Duodenum (tissue), 1 donor: ENCODE measurements around the gene ESRRB.

DNA sequence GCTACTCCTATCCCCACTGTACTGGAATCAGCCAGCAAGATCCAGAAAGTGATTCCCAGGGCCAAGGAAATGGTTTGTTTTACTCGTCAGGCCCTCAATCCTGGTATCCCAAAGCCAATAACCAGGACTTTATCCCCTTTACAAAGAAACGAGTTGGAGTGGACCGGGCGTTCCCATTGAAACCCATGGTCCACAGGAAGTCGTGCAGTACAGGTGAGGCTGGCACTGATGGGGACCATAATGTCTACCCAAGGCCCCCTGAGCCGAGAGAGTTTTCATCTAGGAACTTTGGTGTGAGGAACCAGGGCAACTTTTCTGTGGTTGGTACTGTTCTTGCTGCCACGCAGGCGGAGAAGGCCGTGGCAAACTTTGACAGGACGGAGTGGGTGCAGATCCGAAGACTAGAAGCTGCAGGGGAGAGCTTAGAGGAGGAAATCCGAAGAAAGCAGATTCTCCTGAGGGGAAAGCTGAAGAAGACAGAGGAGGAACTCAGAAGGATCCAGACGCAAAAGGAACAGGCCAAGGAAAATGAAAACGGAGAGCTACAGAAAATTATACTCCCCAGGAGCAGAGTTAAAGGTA lies 1.5 kb downstream of the ZC2HC1C start:
- PRO-cap, result no peak

- PRO-cap, result no peak
These were observed 11.6 kb upstream of the NEK9 start for GRCh38 chr14:75138343-75138872.

DNA sequence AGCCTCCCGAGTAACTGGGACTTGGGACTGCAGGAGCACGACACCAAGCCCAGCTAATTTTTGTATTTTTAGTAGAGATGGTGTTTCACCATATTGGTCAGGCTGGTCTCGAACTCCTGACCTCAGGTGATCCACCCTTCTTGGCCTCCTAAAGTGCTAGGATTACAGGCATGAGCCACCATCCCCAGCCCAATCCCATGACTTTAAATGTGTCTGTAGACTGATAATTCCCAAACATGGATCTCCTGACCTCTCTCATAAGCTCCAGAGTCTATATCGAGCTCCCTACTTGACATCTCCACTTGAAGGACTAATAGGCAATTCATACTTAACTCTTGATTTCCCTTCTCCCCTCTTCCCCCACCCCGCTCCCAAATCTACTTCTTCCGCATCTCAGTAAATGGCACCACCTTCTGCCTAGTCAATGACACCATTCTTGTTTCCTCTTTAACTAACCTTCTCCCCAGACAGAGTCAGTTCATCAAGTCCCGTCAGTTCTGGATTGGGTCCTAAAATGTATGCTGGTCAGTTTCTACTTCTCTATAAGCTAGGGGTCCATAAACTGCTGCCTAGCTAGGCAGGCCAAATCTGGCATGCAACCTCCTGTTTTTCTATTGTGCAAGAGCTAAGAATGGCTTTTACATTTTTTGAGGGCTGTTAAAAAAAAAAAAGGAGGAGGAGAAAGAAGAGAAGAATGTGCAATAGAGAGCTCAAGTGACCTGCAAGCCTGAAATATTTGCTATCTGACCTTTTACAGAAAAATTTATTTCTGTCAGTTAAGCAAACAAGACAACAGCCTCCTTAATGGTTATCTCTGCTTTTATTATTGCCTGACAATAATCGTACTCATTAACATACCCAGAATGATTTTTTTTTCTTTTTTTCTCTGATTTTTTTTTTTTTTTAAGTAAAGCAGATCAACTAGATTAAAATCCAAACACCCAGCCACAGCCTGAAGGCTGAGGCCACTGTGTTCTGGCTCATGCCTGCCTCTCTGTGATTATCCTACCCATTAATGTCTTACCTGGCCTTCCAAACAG lies 6.3 kb upstream of the TMED10 start:
- PRO-cap, result no peak

- PRO-cap, result unidirectional peak, minus-strand start at chr14:75224024
These were observed 47.3 kb upstream of the TMED10 start for GRCh38 chr14:75223649-75224176.

DNA sequence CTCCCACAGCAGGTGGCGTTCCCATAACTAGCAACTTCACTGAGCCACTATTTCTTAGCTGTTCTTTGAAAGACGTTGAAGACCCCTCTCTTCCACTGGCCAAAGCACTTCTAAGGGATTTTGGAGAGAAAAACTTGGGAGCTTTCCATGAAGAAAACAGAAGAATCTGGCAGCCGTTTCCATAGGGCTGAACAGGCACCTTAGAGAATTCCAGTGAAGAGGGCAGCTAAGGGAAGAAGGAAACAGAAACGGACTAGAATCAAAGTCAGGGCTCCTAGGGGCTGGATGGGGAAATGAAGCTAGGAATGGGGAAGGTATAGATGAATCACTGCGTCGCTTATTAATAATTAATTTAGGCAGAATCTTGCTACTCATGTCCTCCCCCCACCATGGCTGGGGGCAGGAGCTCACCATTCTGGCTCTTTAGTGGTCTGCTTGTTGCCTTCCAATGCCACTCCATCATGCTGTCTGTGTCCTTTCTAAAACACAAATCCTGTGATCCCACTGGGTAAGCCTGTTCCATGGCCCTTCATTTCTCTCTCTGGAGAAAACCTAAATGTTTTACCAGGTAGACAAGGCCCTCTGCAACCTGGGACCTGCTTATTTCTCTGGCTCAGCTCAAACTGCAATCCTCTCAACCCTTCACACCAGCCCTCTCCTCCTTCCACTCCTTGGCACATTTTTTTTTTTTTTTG lies 39.5 kb upstream of the FOS start:
- PRO-cap, result no peak

DNA sequence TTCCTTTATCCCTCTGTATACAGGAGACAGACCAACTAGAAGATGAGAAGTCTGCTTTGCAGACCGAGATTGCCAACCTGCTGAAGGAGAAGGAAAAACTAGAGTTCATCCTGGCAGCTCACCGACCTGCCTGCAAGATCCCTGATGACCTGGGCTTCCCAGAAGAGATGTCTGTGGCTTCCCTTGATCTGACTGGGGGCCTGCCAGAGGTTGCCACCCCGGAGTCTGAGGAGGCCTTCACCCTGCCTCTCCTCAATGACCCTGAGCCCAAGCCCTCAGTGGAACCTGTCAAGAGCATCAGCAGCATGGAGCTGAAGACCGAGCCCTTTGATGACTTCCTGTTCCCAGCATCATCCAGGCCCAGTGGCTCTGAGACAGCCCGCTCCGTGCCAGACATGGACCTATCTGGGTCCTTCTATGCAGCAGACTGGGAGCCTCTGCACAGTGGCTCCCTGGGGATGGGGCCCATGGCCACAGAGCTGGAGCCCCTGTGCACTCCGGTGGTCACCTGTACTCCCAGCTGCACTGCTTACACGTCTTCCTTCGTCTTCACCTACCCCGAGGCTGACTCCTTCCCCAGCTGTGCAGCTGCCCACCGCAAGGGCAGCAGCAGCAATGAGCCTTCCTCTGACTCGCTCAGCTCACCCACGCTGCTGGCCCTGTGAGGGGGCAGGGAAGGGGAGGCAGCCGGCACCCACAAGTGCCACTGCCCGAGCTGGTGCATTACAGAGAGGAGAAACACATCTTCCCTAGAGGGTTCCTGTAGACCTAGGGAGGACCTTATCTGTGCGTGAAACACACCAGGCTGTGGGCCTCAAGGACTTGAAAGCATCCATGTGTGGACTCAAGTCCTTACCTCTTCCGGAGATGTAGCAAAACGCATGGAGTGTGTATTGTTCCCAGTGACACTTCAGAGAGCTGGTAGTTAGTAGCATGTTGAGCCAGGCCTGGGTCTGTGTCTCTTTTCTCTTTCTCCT lies 2.4 kb downstream of the FOS start:
- PRO-cap, result bidirectional peak, plus-strand start at position 183 of the sequence, minus-strand start at position 140 of the sequence; bidirectional peak, plus-strand start at position 461 of the sequence, minus-strand start at position 263 of the sequence

DNA sequence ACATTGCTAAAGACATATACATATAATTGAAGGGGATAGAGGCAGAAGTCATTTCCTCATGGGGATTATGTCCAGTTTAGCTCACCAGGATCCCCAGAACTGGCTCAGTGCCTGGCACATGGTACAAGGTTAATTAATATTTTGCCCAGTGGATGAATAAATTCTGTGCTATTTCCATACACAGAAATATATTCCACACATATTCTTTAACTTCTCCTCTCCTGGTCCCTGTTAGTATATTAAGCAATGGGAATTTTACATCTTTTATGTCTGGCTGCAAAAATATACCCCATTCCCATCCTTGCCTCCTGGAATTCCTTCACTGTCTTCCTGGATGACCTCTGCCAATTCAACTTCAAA lies 6.7 kb downstream of the FOS start:
- PRO-cap, result no peak

GRCh38 chr14:75339010-75339610 lies 60.5 kb downstream of the FOS start:
- PRO-cap, result no peak

DNA sequence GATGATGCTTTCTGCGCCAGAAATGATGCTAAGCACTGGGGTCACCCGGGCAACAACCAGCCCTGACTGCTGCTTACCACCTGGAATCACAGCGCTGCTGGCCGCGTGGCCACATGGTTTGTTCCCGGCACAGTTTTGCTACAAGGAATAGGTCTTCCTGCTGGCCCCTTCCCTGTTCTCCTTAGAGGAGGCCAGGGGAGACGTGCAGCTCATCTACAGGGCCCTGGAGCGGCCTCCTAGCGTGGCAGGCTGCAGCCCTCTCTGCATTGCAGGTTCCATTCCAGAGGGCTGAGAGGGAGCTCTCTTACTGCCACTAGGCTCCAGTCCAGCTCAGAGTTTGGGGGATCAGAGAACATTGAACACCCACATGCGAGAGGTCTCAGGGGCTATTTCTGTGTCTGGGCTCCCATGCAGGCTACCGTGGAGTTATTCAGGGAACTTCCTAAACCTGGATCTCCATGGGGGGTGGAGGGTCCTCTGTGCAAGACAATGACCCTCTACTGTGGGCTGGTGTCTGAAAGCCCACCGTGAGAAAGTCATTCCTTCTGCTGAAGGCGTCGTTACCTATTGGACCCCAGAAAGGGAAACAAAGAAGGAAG lies 7.2 kb downstream of the JDP2 start:
- PRO-cap, result no peak

DNA sequence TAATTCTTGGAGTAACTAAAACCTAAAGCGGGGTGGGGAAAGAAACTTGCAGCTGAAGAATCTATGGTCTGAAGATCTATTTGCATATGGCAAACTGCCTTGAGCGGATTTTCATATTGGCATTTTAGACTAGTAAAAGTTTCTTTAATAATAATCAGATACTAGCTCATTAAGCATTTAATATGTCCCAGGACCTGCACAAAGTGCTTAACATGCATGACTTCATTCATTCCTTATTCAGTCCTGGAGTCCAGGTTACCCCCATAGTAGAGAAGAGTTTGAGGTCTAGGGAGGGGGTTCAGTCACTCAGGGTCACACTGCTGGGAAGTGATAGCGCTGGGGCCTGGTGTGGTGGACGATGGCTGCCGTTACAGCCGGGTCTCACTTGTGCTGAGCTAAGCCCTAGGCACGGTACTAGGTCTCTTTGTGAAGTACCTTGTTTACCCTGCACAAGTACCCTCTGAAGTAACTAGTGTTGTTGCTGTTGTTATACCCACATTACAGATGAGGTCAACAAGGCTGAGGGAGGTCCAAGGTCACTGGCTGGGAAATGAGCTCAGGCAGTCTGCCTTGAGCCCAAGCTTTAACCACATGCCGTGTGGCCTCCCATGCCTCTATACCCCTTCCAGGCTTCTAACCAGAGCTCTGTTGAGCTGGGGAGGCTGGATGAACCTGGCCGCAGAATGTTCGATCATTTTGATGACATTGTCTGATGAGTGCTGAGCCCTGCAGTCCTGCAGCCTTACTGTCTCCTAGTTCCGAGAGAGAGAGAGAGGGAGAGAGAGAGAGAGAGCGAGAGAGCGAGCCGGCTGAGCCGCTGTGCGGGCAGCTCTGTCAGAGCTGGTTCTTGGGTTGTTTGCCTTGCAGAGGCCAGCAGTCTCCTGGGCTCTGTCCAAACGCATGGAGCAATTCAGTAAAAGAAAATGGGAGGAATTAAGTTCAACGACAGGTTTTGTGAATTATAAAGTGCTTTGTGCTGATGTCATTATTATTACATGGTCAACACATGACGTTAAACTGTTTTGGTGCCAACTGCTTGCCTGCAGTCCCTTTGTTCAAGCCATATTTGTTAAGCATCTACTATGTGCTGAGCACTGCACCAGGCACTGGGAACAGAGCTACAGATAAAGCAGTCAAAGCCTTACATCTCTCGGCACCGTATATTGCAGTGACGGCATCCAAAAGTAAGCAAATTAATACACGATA lies 12.9 kb downstream of the JDP2 start:
- PRO-cap, result no peak

- PRO-cap, result no peak
These were observed 23.6 kb downstream of the JDP2 start for GRCh38 chr14:75451301-75451951.

GRCh38 chr14:75522943-75523469 lies 737 bp downstream of the BATF start:
- PRO-cap, result no peak

DNA sequence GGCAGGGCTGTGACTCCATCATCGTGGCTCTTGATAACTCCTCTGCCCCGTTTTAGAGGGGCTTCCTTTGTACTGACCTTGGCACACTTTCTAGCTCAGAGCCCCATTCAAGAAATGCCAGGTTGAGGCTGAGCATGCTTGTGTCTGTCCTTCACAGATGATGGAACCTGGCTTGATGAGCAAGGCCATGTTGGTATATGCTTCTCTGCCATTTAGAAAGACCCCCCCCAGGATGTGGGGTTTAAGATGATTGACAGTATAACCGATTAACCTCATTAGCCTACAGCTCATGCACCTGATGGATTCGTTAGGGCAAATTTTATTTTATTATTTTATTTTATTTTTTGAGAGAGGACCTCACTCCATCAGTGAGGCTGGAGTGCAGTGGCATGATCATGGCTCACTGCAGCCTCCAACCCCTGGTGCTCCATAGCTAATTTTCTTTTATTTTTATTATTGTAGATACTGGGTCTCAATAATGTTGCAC lies 21.0 kb downstream of the BATF start:
- PRO-cap, result no peak

- PRO-cap, result no peak
These were observed 10.0 kb downstream of the ERG28 start for GRCh38 chr14:75650599-75651180.

DNA sequence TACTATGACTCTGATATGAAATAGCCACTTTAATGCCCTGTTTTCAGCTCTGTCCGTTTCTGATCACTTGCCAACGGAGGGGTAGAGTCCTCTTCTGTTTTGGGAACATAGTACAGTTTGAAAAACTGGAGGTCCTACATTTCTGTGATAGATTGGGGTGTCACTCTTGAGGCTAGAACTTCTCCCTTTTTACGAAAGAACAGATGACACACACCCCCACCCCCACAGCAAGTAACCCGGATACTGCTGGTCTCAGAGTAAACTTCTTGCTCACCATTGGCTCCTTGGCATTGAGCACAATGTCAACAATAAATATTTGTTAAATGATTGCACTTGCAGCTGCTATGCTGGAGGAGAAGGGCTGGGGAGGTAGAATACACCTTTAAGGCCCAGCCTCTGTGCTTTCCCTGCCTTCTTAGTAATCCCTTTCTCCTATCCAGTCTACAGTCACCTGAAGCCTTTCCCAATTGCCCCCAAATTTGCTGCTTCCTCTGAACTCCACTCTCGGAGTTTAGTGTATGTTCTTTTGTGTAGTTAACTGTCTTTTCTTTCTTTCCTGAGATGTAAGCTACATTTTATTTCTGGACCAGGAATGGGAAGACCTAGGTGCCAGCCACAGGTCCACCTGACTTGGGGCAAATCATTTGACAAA lies 149.8 kb downstream of the TGFB3 start:
- PRO-cap, result no peak

GRCh38 chr14:76090590-76091061 lies 61.1 kb upstream of the GPATCH2L start:
- PRO-cap, result no peak

DNA sequence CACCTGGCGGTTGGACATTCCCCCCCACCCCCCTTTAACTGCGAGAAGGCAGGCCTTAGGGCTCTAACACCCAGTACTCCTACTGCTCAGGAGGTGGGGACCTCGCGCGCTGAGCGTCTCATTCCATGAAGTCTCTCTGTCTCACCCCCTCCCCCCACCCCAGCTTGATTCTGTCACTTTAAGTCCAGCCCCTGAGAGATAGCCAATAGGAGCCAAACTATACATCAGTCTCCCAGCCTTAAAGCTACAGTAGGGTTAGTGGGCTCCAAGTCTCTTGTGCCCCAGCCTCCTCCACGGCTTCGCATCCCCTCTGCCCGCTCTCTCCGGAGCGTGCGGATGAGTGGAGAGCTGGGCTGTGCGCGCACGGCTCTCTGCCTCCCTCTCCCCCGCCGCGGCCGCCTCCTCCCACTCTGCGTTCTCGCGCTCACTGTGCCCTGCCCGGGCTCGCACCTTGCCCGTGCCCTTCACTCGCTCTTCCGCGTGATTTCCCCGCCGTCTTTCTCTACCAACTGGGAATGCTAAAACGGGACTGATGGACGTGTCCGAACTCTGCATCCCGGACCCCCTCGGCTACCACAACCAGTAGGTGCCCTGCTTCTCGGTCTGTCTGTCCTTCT lies at the start of gene ESRRB:
TSS of gene ESRRB (plus strand) at position 268 of the 617 bp plus-strand sequence.
- PRO-cap, result no peak

GRCh38 chr14:76769645-76770262 lies 8.5 kb downstream of the VASH1 start:
- PRO-cap, result no peak

DNA sequence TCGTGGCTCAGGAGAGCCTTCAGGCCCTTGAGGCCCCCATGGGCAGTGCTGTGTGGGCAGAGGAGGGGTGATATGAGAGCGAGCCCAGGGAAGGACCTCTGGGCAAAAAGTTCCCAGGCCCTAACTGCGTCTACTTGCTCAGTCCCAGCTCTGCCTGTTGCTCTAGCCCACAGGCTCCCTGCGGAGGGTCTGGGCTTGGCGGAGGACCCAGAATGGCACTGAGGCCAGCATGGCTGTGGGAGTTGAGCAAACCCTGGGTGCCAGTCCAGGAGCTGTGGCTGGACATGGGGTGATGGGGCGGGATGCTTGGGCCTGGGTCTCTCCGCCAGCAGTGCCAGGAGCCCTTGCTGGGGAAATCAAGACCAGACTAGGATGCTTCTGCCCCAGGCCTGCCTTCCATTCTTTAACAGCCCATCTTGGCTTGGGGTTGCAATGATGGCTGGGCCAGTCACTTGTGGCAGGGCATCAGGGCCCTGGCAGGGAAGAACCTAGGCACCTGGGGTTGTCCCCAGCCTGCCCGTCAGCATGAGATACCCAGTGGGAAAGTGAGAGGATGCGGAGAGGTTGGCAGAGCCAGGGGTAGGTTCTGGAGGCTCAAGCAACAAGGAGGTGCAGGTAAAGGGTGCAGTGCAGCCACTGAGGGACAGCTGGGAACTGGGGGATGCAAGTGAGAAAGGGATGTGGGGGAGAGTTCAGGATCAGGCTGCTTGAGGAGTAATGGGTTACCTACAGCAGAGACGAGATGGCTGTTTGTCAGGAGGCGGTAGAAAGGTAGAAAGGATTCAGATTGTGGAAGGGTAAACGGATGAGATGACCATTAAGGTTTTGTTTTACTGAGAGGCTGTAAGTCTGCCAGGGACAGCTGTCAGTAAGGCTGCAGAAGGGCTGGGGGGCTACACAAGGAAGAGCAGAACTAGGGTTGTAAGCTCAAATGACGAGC lies 18.6 kb downstream of the VASH1 start:
- PRO-cap, result no peak

GRCh38 chr14:76836005-76836434 lies 9.8 kb downstream of the LRRC74A start:
- PRO-cap, result no peak